Endodermal cell (in vitro differentiated cells): ENCODE measurements around a stretch of chr20.

GRCh38 chr20:48956616-48957604 is 35.4 kb downstream of the ARFGEF2 start:
- PRO-cap, result no peak

- PRO-cap, result no peak
These were observed 37.0 kb upstream of the CSE1L start for GRCh38 chr20:49009100-49009597.

DNA sequence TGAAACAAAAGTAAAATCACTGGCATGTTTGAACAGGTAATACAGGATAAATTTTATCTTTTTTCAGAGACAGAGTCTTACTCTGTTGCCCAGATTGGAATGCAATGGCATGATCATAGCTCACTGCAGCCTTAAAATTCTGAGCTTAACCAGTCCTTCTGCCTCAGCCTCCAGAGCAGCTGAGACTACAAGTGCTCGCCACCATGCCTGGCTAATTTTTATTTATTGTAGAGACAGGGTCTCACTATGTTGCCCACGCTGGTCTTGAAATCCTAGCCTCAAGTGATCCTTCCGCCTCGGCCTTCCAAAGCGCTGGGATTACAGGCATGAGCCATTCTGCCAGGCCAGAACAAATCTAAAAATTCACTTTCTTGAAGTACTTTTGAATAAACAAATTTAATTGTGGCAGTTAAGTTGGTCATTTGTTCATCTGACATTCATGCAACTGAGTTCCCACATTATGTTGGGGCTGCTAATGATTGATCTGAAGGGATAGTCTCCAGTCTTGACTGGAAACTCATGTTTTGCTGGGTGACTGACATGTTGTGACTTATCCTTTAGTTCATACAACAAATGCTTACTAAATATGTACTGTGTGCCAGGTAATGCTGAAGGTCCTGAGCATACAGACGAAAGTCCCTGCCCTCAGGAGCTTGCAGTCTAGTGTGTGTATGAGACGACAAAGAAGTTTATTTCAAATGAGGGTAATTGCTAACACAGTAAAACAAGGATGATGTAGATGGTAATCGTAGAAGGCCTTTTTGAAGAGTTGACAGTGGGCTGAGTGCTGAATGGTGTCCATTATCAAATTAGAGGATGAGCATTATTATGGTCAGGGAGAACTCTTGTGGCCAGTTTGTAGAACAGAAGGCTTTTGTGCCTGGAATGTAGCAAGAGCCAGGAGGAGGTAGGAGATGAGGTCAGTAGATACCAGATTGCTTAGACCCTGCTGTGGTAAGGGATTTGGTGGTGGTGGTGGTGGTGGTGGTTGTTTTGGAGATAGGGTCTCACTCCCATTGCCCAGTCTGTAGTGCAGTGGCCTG is 5.9 kb downstream of the CSE1L start:
- PRO-cap, result no peak

DNA sequence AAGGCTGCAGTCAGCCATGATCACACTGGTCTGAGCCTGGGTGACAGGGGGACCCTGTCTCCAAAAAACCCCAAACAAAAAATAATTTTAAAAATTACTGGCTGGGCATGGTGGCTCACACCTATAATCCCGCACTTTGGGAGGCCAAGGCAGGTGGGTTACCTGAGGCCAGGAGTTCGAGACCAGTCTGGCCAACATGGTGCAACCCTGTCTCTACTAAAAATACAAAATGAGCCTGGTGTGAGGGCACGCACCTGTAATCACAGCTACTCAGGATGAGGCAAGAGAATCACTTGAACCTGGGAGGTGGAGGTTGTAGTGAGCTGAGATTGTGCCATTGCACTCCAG is 58.8 kb downstream of the CSE1L start:
- PRO-cap, result no peak

DNA sequence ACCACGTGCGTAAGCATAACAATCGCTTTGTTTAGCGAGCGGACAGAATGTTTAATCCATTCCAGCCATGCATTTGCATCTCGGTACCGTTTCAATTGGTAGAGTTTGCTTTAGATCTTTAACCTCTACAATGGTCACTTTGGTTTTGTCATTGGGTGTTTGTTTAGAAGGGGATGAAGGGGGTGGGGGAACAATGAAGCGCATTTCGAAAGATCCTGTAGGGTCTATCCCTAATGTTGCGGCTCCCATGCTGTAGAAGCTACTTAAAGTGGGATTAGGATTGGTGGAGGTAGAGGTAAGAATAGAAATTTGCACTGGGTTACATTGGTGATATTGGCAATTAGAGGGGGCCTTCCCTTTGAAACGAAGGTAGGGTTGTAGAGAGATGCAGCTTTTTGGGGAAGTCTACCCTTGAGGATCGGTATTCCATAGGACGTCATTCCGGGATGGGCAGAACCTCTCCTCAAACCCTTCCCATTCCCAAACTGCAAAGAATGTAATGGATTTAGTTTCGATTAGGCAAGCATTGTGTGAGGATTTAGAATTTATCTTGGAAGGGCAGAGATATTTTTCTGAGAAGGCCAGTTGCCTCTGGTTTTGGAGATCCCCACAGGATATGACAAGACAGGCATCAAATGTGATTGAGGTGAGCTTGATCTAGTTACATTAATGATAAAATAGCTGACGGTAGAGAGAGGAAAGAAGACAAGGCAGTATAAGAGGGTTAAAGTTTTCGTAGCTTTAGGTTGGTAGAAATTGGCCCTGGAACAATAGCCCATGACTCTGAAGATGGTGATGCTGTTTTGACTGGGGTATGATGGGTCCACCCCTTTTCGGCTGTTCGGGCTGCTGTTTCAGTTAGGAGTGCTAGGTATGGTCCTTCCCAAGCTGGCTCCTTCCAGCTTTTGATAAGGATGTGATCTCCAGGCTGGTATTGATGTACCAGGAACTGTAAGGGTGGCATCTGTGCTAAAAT is 5.4 kb upstream of the ZNFX1 start:
- PRO-cap, result no peak

GRCh38 chr20:49579844-49580581 is 12.1 kb upstream of the PTGIS start:
- PRO-cap, result no peak

DNA sequence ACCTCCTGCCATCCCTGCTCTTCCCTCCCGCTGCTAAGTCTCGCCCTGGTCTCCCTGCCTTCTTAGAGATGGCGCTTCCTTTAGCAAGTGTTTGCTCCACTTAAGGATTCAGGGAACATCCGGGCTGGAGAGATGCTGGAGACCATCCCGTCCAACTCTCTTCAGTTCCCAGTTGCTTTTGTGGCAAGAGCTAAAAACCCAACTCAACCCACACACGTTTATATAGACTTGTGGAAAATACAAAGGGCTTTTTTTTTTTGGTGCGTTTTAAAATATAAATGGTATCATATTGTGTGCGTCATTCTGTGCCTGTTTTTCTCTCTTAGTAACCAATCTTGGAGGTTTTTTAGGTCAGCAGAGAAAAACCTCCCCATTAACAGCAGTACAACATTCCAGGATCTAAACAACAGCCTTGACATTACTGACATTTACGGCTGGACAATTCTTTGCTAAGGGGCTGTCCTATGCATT is 20.3 kb upstream of the PTGIS start:
- PRO-cap, result no peak

- PRO-cap, result no peak
These were observed 71.5 kb downstream of the B4GALT5 start for GRCh38 chr20:49641887-49642878.

DNA sequence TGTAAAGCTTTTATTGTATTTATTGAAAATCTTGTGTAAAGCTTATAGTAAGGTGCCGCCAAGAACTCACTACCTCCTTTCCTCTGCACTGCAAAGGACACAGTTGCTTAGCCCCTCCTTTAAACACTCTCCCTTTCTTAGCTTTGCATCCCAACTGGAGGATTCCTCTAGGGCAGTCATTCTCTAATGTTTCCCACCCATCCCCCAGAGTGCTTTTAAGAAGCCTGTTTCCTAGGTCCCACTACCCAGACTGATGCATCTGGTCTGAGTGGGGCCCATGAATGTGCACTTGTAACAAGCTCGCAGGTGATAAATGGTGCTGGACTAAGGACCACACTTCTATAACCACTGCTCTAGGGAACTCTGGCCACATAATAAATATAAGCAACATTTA is 55.2 kb downstream of the B4GALT5 start:
- PRO-cap, result no peak

- PRO-cap, result no peak
These were observed 38.1 kb downstream of the B4GALT5 start for GRCh38 chr20:49675302-49676344.

DNA sequence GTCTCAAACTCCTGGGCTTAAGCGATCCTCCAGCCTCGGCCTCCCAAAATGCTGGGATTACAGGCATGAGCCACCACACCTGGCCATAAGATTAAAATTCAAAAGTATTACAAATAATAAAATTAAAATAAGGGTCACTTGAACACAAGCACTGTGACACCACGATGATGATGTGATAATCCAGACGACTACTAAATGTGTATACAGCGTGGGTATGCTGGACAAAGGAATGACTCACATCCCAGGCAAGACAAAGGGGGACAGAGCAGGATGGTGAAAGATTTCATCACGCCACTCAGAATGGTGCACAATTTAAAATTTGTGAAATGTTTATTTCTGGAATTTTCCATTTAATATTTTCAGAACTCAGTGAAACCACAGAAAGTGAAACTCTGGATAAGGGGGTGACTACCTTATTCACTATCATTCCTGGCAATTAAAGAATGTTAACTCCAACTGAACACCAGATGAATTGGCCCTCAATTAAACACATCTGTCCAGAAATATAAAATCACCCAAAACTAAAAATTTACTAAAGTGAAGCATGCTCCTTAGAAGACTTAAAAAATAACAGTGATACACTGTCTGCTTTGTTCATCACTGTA is 13.1 kb downstream of the B4GALT5 start:
- PRO-cap, result no peak

DNA sequence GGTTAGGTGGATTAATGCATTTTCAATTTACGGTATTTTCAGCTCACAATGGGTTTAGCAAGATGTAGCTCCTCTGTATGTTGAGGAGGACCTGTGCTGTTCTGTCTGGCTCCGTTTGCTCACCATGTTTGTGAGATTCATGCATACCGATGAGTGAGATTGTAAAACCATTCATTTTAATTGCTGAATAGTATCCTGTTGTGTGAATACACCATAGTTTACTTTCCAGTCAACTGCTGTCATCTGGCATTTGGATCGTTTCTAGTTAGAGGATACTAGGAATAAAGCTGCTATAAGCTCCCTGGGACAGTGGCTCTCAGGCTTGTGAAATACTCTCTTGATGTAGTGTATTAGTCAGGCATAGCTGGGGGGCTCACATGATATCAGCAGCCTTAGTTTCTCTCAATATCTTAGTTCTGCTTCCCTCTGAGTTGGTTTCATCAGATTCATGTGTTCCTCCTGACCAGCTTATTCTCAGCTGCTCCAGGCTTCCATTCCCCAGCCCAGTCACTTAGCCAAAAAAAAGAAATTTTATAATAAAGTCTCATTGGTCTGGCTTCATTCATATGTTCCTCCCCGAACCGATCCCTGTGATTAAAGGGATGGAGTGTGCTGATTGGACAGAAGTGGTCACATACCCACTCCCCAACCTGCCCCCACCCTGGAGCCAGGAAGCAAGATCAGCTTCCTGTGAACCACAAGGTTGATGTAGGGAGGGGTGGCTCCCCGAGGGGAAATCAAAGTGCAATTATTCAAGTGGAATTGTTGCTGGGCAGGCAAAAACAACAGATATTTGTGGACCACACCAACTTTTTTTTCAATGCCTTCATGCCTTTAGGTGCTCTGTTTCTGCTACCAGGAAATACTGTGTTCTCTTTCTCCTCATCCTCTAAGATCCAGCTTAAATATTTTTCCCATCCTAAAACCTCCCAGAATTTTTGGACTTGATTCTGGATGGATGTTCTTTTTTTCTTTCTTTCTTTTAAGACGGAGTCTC is 11.0 kb upstream of the B4GALT5 start:
- PRO-cap, result no peak

DNA sequence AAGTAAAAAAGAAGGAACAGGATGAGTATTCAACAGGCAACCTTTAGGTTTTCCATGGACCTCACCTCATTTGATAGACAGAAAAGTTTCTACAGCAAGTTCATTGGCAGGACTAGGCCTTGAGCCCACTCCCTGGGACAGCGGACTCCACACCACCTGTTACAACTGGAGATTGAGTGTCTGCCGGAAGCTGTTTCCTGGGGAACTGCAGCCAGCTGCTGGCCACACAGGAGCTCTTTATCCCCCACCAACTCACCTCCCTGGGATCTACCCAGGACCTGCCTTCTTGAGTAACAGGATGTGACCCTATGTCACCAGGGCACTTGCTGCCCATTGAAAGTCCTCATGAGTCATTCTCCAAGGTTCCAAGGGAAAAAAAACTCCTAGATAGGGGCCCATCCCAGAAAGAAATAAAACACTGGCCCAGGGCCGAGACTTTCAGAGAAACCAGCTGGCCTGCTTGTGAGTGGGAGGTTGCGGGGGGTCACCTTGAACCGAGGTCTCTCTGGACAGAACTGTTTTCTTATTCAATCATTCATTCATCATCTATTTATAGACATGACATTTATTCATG is 37.4 kb upstream of the SLC9A8 start:
- PRO-cap, result no peak

DNA sequence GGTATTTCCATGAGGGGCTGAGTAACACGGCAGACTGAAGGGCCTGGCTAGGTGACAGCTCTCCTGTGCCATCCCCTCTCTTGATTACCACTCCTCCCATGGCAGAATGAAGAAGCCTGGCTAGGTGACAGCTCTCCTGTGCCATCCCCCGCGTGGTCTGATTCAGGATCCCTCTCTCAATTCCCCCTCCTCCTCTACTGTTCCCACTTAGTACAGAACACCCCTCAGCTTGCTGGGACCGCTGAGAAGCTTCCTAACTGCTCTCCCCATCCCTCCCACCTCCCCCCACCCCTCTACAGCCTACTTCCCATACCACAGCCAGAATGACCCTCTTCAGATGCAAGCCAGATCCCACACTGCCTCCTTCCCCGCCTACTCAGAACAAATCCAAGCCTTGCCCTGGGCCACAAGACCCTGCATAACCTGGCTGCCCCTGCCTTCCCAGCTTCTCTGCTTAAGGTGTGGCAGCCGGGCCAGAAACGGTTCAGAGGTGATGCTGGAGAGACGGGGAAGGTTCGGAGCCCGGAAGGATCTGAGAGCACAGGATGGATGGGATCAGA is 7.7 kb downstream of the SPATA2 start:
- PRO-cap, result no peak

DNA sequence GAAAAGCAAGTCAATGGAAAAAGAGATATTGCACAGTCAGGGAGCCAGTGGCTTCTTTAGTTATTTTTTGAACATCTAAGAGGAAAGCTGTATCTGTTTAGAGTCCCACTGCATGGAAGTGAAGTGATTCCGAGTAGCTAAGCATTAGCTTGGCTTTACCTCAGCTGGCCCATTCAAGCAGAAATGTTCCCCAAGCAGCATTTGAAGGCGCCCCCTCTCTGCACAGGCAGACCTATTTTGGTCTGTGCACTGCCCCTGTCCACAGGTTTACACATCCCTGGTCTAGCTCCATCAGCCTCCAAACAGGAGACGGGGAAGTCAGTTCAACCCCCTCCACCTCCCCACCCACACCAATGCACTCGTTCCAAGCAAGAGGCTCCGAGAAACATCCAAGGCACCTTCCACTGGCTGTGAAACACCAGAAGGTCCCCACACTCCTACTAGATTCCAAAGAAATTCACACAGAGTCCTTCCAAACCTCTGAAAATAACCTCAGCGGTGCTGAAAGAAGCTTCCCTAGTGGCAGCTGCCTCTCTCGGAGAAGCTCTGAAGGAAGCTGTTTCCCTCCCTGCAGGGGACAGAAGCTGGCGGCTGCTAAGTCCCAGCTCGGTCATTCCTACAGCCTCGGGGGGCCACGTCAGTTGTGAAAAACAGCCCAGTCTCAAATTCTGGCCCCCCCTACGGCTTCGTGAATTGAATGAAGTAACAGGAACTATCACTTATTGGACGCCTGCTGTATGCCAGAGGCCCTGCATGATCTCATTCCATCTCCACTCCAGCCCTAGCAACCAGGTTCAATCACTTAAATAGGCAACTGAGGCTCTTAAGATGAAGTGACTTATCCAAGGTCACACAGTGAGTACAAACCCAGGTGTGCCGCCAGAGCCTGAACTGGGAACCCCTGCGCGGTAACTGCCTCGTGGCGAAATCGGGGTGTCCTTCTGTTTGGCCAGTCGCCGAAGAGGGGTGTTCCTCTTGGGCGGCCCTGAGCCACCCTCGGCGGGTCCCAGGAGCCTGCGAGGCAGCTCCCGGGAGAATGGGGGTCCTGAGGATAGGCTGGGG is 835 bp downstream of the SPATA2 start:
- PRO-cap, result unidirectional peak, plus-strand start at position 613 of the sequence

GRCh38 chr20:49936621-49937389 is 608 bp downstream of the RNF114 start:
- PRO-cap, result unidirectional peak, minus-strand start at chr20:49937311

DNA sequence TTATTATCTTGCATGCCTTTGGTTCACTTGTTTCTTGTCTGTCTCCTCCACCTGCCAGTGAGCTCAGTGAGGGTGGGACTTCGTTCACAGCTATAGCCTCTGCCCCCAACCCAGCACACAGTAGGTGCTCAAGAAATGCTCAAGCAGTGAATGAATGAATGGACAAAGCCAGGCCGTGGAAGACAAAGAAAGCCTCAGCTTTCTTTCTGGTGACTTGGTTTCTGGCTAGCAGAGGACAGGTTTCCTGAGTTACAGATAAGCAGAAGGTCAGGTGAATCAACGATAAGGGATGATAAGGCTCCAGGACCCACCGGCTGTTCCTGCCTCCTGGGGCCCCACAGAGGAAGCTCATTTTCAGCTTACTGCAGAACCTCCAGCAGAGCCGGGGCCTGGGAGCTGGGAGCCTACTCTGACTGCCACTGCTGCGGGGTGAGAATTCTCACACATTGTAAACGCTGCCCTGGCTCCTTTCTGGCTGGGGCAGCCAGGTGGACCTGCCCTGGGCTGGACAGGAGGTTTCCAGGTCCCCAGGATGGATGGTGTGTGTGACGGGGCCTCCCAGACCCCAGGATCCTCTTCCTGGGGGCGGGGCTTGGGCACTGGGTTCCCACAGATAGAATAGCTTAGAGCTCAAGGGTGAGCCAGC is 29.8 kb downstream of the SNAI1 start:
- PRO-cap, result bidirectional peak, plus-strand start at position 365 of the sequence, minus-strand start at position 208 of the sequence

DNA sequence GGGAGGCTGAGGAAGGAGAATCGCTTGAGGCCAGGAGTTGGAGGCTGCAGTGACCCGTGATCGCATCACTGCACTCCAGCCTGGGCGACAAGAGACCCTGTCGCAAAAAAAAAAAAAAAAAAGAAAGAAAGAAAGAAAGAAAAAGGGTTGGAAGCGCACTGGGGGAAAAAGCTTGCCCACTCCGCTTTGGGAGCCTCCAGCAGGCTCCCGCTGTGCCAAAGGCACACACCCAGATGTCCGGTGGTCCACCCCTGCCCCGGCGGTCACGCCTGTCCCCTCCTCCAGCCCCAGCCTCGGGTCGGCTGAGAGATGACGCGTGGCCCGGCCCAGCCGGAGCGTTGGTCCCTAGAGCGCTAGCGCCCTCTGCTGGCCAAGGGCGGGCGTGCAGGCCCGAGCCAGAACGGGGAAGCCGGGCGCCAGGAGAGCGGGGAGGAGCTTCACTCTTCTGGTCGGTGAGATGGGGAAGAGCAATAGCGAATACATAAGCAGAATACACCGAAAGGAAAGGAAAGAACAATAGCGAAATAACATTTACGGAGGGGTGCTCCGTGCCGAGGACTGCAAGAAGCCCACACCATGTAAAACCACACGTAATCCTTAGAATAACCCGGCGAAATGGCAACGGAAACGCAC is 41.7 kb downstream of the UBE2V1 start:
- PRO-cap, result unidirectional peak, minus-strand start at position 304 of the sequence

DNA sequence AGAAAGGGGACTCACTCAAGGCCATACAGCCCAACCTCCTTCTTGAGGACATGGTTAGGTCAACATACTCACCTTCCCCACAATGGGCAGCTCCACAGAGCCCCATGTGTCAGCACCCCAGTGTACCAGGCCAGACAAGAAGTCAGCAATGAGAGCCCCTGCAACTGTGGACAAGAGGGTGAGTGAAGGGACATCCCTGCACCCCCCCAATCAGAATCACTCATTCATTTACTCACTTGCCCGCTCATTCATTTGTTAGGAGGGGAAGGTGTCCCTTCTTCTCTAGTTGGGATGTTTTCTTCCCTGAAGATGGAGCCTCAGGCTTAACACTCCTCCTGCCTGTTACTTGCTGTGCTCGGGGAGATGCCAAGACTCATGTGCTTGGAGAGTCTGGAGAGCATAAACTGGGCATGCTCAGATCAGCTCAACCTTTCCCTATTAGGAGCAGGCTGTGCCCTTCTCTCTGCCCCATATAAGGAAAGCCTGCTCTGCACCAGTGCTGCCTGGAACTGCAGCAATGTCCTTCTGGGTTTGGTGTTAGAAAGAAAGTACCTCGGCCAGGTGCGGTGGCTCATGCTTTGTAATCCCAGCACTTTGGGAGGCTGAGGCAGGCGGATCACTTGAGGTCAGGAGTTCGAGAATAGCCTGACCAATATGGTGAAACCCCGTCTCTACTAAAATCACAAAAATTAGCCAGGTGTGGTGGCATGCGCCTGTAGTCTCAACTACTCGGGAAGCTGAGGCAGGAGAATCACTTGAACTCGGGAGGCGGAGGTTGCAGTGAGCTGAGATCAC is 18.0 kb upstream of the UBE2V1 start:
- PRO-cap, result no peak

DNA sequence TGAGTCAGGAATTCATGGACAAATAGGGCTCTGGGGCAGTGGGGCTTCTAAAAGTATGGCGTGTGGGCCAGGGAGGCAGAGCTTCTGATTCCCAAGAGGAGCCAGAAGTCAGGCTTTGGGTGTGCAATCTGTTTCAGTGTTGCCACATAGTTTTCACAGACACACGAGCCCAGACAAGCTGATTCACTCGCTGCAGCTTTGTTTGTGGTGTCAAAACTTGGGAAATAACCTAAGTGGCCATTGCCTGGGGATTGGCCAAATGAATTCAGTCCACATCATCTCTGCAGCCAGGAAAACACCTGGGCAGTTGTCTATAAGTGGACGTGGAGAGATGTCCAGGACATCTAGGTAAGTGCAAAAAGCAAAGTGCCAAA is 9.1 kb downstream of the PEDS1 start:
- PRO-cap, result no peak